Mammary microvascular endothelial cell (primary cell): ENCODE measurements around the genes TXNDC8 and SVEP1.

- RAMPAGE, long total RNA = no peak
Measured at GRCh38 chr9:108780878-108781534, 74.8 kb downstream of the ACTL7B start.

GRCh38 chr9:108968015-108968522 is 33.9 kb downstream of the ABITRAM start:
- RAMPAGE, long total RNA = no peak

DNA sequence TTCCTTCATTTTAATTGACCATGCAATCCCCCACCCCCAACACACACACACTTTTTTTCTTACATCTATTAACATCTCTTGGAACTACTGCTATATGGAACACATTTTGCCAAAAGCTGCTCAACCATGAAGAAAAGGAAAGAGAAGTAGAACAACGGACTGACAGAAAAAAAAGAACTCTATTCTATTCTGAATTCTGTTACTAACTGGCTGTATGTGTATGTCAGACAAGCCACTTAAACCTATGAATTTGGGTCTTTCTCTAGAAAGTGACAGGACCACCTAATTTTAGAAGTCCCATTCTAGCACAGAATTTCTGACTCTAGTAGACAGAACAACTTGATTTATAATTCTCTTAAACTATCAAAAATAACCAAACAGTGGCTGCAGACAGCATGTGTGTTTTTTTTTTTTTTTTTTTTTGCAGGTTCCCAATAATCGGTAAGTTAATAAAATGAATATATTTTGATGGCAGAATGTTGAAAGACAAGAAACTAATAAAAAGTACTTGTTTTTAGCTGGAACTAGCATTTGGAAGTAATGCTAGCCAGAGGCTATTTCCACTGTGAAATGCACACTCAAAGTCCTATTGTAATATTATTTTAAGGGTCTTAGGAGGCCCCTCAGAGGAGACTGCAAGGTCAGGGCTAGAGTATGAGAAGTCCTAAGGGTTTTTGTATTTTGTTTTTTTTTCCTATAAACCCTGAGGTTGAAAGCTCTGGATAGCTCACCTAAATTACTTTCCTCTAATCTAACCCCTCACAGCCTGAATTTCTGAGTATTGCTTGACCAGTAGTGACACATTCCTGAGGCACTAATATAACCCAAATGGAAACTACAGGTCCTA is 3.2 kb upstream of the CTNNAL1 start:
- RAMPAGE, long total RNA = no peak

GRCh38 chr9:109042228-109042895 is 29.1 kb upstream of the CTNNAL1 start:
- RAMPAGE, long total RNA = no peak

DNA sequence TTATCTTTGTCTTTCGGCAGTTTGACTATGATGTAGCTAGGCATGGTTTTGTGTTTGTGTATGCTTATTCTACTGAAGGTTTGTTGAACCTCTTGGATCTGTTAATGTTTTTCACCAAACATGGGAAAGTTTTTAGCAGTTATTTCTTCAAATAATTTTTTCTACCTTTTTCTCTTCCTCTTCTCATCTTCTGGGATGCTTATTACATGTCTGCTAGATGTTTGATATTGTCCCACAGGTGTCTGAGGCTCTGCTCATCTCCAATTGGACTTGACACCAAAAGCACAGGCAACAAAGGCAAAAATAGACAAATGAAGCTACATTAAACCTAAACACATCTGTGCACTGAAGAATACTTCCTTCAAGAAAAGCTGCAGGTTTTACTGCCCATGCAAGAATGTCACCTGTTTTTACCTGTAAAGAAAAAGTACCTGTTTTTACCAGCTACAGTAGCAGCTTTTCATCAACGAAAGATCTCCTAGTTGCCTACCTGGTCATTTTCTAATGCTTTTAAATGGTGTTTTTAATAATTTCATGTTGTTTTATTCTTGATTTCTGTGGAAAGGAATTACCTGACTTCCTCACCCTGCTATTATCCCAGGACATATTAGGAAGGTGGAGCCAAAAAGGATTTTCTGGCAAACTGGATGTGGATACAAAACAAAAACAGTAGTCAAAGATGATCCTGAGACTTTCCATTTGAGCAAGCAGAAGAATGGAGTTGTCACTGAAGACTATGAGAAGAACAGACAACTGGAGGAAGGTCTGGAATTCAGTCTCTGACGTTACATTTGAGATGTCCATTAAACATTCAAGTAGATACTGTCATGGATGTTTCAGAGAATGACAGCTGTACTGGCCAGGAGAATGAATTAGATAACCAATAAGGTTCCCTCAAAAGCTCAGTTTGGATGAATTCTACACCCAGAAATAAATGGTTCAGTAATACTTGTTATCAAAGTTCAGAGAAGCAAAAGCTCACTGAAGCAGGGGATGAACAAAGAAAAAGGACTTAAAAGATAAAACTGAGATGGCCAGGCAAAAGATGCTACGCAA is 40.7 kb downstream of the TMEM245 start:
- RAMPAGE, long total RNA = no peak

DNA sequence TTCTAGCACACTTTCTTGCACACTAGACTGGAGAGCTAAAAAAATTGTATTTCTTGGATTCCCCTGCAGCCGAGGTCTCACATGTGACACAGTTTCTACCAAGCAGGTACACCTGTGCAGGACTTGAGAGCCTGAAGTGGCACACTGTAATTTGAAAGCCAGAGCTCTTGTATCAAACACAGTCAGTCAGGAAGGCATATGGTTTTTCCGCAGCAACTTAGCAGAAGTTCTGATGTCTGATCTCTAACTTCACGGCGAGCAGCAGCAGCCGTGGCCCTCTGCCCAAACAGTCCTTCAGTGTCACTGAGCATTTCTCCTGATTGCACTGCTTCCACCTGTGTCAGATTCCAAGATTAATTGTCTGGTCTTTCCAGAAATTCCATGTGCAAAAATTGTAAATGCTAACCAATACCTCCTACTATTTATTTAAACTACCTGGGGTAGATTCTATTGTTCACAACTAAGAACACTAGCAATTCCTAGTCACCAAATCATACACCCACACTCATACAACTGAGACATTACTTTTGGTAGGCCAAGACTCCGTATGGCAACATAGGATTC is 25.4 kb downstream of the TMEM245 start:
- RAMPAGE, long total RNA = no peak

DNA sequence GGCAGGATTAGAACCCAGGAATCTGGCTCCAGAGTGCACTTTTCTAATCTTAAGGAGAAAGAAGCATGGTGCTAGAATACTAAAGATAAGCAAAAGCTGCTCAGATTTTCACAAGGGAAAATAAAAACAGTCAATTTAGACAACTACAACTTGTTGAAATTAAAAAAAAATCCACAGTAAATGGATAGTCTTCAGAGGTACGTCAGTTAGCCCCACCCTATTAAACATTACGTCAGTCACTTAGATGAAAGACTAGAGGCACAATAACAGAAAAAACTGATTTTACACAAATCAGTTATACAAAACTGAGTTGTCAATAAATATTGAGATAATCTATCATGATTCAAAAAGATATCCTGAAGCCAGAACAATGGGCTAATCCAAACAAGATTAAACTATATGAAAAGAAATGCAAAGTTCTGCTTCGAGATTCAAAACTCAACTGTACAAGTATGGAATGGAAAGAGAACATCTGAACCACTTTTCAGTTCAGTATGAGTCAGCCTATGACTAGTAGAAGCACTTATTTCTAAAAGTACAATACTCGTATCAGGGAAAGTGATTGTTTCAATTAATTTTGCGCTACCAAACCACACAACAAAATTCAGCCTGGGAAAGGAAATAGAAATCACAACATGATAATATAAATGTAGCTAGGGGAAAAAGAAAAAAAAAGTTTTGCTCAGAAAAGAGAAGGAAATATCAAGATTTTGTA is 9.2 kb downstream of the TMEM245 start:
- RAMPAGE, long total RNA = no peak

- RAMPAGE, long total RNA = no peak
Measured at GRCh38 chr9:109319882-109320803, 716 bp downstream of the EPB41L4B start.

DNA sequence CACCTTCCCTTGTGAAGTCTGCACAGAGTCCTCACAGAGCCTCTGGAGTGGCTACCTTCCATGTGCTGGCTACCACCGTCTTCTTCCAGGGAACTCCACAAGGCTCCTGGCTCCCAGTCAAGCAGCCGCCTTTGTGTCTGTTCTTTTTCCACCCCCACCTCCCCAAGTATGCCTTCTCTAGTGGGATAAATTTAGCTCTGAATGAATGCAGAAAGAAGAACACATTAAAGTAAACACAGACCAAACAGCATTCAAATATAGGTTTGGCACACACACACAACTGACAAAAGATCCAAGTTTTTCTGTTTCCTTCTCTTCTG is 7.8 kb upstream of the PALM2AKAP2 start:
- RAMPAGE, long total RNA = no peak

- RAMPAGE, long total RNA = no peak
Measured at GRCh38 chr9:109867193-109867751, 87.3 kb downstream of the PALM2AKAP2 start.

DNA sequence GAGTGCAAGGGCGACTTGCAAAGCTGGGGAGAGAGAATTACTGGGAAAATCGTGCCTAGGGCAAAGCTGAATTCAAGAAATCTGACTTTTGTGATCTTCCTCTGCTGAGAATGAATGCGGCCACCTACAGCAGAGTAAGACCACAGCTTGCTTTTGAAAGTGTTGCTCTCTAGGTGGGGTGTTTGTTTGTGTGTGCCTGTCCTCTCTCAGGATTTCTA is 160.5 kb downstream of the C9orf152 start:
- RAMPAGE, long total RNA = no peak

GRCh38 chr9:110130055-110130669 is 77.8 kb downstream of the C9orf152 start:
- RAMPAGE, long total RNA = no peak

- RAMPAGE, long total RNA = no peak
Measured at GRCh38 chr9:110168473-110169108, 39.4 kb downstream of the C9orf152 start.

DNA sequence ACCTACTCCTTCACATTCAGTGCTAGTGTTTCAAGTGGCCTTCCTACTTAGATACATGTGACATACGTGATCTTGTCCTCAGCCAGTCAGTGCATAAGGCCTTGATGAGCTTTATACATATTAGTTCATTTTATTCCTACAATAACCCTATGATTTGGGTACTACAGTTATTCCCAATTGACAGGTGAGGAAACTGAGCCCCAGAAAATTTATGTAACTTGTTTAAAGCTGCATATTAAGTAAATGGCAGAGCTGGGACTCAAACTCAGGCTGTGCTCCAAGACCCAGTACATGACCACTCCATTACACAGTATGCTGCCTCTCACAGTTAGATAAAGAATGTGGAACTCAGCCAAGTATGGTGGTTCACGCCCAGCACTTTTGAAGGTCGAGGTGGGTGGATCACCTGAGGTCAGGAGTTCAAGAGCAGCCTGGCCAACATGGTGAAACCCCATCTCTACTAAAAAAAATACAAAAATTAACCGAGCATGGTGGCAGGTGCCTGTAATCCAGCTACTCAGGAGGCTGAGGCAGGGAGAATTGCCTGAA is 2.5 kb downstream of the C9orf152 start:
- RAMPAGE, long total RNA = no peak

GRCh38 chr9:110220614-110221385 is 12.8 kb upstream of the C9orf152 start:
- RAMPAGE, long total RNA = no peak

DNA sequence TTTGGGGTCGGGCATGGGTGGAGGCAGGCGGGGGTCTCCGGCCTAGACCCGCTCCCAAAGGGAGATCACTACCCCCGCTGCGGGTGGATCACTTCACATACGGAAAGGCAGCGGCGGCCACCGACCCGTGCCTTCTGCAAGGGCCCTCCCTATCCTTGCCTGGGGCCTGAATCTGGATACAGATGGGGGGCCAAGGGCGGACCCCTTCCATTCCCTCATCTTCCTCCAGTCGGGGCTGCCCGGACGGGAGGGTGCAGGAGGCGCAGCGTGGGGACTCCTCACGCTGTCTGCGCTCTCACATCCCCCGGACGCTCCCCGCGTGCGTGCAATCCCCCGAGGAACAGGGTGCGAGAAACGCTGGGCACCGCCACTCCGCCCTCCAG is 522 bp downstream of the TXN start:
- RAMPAGE, long total RNA = no peak

- RAMPAGE, long total RNA = no peak
Measured at GRCh38 chr9:110337764-110338187, at the start of gene TXNDC8. TSS of gene TXNDC8 (minus strand) at chr9:110337863.

GRCh38 chr9:110579457-110580209 is at the start of gene SVEP1:
TSS of gene SVEP1 (minus strand) at chr9:110579741.
- RAMPAGE, long total RNA = no peak

GRCh38 chr9:110650838-110651309 is 17.7 kb upstream of the MUSK start:
- RAMPAGE, long total RNA = no peak

GRCh38 chr9:110727870-110728580 is 59.4 kb downstream of the MUSK start:
- RAMPAGE, long total RNA = no peak